ENCODE data around the gene DDO.

- PRO-cap: no peak
- RAMPAGE, long total RNA, 2 experiments: no peak in any of the 2 experiments
Measured at GRCh38 chr6:109879355-109879958, 98.7 kb upstream of the GPR6 start.

DNA sequence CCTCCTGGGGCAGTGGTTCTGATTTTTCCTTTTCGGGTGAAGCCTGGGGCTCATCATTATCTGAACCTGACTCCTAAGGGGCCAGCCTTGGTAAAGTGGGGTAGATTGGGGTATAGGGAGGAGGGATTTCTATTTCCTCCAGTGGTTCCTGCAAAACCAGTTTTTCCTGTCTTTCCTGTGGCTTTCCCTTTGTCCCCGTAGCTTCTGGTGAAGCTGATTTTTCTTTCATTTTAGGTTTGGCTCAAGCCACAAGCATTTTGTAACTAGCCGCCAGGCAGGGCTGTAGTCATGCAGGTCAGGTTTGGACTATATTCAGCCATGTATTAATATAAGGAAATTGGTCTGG, 85.1 kb upstream of the GPR6 start:
- PRO-cap: no peak
- RAMPAGE, long total RNA, 2 experiments: no peak in any of the 2 experiments

- PRO-cap: no peak
- RAMPAGE, long total RNA, 2 experiments: no peak in any of the 2 experiments
Measured at GRCh38 chr6:110414917-110416253, at the start of gene DDO. DDO (minus strand) TSS chr6:110415575.

DNA sequence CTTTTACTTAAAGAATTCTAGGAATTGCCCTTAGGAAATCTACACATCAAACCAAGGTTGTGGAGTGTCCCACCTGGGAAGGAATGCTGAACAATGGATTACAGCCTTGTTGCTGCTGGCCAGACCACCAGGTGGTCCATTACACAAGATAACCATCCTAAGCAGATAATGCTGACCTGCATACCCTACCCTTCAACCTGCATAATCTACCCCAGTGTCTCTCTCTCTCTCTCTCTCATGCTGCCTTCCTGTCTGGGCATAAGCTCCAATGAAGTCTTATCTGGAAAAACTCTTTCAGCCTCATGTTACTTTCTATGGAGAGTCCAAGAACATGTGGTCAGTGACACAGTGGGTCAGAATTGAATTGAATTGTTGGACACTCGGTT, 35.1 kb upstream of the SLC22A16 start:
- PRO-cap: no peak
- RAMPAGE, long total RNA, 2 experiments: no peak in any of the 2 experiments

DNA sequence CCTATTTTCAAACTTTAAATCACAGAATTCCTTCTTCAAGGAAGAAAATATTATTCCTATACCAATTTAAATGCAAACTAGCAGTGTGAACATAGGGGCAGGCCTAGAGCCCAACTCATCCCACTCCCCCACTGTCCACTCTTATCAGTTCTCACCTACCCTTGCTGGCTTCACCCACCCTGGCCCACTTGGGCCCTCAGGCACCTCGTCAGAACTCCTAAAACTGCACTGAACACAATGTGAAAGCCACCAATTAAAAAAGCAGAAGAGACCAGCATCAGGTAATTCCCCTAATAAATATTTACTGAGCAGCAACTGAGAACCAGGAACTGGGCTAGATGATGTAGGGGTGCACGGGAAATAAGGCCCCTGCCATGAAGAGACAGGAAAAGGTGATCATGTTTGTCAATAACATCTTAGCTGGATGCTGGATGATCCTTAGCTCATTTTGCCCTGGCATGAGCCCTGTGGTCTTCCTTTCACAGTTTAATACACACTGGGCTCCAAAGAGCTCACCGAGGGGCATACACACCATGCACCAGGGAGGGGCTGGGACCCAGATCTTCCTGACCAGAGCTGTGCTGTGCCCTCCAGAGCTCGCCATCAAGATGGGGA, 113.4 kb upstream of the SLC22A16 start:
- PRO-cap: no peak
- RAMPAGE, long total RNA, 2 experiments: no peak in any of the 2 experiments

DNA sequence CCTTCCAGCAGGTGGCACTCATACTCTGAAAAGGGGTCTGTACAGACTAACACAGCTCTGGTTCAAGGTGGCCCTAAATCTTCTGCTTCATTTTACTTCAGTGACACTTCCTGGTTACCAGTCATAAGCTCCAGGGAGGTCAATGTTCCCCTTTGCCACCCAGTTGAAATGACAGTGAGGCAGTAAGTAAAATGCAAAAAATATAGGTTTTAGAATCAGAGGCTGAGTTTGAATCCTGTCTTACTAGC, 132.8 kb downstream of the CDK19 start:
- PRO-cap: no peak
- RAMPAGE, long total RNA, 2 experiments: no peak in any of the 2 experiments

DNA sequence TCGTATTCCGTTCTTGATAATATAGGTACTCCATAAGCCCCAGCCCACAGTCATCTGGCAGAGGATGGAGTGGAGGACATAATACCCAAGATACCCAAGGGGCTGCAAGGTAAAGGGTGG, 1.2 kb downstream of the CDK19 start:
- PRO-cap: no peak
- RAMPAGE, long total RNA, 2 experiments: no peak in any of the 2 experiments

DNA sequence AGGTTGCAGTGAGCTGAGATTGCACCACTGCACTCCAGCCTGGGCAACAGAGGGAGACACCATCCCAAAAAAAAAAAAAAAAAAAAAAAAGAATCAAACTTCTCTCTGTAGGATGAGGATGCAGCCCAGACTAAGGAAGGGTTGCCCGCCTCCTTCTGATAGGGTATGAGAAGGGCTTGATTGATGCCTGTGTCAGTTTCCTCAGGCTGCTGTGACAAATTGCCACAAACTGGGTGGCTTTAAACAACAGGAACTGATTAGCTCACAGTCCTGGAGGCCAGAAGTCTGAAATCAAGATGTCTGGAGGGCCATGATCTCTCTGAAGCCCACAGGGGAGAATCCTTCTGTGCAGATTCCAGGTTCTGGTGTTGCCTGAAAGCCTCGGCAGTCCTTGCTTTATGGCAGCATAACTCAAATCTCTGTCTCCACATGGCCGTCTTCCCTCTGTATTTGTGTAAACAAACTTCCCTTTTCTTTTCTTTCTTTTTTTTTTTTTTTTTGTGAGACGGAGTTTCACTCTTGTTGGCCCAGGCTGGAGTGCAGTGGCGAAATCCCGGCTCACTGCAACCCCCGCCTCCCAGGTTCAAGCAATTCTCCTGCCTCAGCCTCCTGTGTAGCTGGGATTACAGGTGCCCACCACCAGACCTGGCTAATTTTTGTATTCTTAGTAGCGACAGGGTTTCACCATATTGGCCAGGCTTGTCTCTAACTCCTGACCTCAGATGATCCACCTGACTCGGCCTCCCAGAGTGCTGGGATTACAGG, 11.1 kb upstream of the CDK19 start:
- PRO-cap: unidirectional peak, minus-strand start at position 452 of the sequence
- RAMPAGE, long total RNA, 2 experiments: no peak in any of the 2 experiments

GRCh38 chr6:110896610-110897720, 22.4 kb downstream of the AMD1 start:
- PRO-cap: no peak
- RAMPAGE, long total RNA, 2 experiments: no peak in any of the 2 experiments

DNA sequence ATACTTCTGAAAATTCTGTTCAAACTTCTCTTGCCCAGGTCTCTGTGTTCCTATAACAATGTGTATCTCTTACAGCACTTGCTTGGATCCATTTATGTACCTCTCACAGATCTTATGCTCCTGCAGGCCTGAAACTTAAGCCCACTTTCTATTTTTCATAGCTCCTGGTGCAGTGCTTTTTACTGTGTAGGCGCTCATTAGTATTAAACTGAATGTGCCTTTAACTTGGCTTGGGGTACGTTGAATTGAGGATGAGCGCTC, 524 bp upstream of the GTF3C6 start:
- PRO-cap: no peak
- RAMPAGE, long total RNA, 2 experiments: no peak in any of the 2 experiments

- PRO-cap: no peak
- RAMPAGE, long total RNA, 2 experiments: no peak in any of the 2 experiments
Measured at GRCh38 chr6:110959380-110959655, 812 bp downstream of the GTF3C6 start.

DNA sequence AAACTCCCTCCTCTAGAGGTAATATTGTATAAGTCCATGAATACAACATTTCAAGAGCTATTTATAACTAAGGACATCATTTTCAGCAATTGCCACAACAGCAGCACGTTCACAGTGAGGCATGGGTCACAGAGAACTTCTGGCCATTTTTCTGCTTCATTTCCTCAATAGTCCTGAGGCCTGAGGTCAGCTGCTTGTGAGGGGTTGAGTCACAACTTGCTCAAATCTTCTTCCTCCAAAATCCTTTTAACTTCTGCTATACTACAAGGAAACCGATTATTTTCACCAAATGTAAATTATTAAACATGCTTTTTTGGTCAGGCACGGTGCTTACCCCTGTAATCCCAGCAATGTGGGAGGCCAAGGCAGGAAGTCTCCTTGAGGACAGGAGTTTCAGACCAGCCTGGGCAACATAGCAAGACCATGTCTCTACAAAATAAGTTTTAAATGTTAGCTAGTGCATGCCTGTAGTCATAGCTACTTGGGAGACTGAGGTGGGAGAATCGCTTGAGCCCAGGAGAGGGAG, 11.2 kb upstream of the SLC16A10 start:
- PRO-cap: no peak
- RAMPAGE, long total RNA, 2 experiments: no peak in any of the 2 experiments

DNA sequence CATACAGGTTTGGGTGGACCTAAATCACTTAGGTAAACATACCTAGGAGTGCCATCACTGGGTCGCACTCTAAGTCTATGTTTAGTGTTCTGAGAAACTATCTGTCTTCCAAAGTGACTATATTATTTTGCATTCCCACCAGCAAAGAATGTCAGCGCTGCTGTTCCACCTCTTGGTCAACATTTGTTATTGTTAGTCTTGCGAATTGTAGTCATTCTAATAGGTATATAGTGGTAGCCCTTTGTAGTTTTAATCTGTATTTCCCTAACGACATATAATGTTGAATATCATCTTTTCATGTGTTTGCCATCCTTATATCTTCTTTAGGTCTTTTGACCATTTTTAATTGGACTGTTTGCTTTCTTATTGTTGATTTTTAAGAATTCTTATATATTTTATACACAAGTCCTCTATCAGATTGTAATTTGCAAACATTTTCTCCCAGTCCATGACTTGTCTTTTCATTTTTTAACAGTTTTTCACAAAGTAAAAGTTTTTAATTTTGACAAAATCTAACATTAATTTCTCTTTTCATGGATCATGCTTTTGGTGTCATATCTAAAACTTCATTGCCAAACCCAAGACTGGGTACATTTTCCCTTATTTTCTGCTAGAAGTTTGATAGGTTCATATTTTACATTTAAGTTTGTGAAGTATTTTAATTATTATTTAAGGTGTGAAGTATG, 82.7 kb downstream of the REV3L start:
- PRO-cap: no peak
- RAMPAGE, long total RNA, 2 experiments: no peak in any of the 2 experiments

DNA sequence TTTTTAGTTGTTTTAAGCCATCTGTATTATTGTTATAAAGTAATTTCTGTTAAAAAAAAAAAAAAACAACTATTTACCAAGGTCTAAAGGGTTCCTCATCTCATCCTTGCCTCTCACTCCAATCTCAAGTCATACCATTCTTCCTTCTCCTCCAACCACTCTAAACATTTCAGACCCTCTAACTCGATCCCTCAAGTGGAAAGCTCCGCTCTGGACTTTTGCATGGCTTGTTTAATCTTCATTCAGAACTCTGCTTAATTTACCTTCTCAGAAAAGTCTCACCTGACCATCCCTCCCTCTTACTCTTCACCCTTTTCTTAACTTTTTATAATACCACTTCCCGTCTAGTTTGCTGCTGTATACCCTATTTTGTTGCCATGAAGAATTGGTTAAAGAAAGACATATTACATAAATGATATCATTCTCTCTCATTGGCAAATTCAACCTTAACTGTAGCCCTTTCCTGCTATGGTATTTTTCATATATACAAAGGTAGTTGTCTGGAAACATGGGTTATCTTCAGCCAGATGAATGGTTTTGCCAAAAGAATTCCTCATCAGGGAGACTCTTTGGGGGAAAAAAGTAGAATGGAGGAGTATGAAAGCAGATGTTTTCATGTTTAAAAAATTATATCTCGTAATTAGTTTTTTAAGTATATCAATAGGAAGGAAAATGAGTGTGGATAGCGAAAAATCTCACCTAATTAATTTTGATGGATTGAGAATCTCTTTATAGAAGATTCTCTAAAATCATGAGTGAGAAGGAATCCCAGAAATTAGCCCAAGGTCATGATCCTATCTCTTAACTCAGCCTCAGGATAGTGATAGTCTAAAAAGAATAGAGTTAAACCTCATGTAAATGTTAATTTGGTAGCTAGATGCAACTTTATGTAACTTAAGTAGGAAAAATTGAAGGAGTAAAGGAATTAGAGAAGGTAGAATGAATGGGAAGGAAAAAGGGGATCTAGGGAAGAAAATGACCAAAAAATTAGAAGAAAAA, 70.0 kb downstream of the REV3L start:
- PRO-cap: no peak
- RAMPAGE, long total RNA, 2 experiments: start-site peak on the minus strand in 1 of 2 experiments, centred at position 728 of the sequence, 5 reads per replicate

- PRO-cap: unidirectional peak, minus-strand start at chr6:111484310
- RAMPAGE, long total RNA, 2 experiments: no peak in any of the 2 experiments
Measured at GRCh38 chr6:111483999-111485040, 1.3 kb upstream of the REV3L start.

- PRO-cap: unidirectional peak, minus-strand start at chr6:111567347
- RAMPAGE, long total RNA, 2 experiments: no peak in any of the 2 experiments
Measured at GRCh38 chr6:111566767-111567769, 38.6 kb downstream of the TRAF3IP2 start.

GRCh38 chr6:111626033-111626427, 20.4 kb upstream of the TRAF3IP2 start:
- PRO-cap: no peak
- RAMPAGE, long total RNA, 2 experiments: no peak in any of the 2 experiments

DNA sequence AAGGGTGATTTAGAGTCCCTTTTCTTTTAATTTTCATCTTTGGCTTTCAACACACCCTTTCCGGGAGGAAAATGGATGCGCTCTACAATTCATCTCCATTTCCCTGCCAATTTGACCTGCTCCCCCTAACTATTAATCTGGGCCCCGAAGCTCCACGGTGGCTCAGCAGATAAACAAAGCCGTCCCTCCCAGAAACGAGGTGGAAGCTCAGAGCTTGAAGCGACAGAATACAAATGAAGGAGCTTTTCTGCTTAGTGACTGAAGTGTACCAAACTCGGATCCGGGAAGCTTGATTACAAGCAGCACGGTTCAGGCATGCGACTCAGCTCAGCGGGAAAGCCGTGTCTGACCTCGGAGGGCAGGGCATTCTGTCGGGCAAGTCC, 80.4 kb upstream of the TRAF3IP2 start:
- PRO-cap: no peak
- RAMPAGE, long total RNA, 2 experiments: no peak in any of the 2 experiments

GRCh38 chr6:111698174-111698387, 92.4 kb upstream of the TRAF3IP2 start:
- PRO-cap: no peak
- RAMPAGE, long total RNA, 2 experiments: no peak in any of the 2 experiments

- PRO-cap: no peak
- RAMPAGE, long total RNA, 2 experiments: no peak in any of the 2 experiments
Measured at GRCh38 chr6:111713021-111713947, 107.6 kb upstream of the TRAF3IP2 start.